Type B pancreatic cell (in vitro differentiated cells): ENCODE measurements around a stretch of chr11.

- PRO-cap, result no peak
Observed at GRCh38 chr11:73400252-73401254, 24.4 kb downstream of the RELT start.

- PRO-cap, result no peak
Observed at GRCh38 chr11:73403000-73403804, 27.0 kb downstream of the RELT start.

DNA sequence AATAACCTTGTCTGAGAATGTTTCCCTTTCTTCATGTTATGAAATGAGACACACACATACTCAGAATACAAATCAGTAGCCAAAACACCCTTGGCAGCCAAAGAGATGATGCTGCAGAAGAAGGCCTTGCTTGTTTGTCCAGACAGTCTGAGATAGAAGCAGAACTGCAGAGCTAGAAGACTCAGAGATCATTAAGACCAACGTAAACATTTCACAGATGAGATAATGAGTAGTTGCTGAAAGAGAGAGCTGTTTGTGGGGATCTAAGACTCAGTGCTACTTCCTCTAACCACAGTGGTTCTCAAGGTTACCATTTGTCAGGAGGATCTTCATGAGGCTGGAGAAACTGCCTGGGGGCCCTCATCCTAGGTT, 38.9 kb downstream of the RELT start:
- PRO-cap, result no peak

GRCh38 chr11:73538227-73539170, 59.4 kb downstream of the FAM168A start:
- PRO-cap, result no peak

- PRO-cap, result no peak
Observed at GRCh38 chr11:73542331-73543055, 55.4 kb downstream of the FAM168A start.

DNA sequence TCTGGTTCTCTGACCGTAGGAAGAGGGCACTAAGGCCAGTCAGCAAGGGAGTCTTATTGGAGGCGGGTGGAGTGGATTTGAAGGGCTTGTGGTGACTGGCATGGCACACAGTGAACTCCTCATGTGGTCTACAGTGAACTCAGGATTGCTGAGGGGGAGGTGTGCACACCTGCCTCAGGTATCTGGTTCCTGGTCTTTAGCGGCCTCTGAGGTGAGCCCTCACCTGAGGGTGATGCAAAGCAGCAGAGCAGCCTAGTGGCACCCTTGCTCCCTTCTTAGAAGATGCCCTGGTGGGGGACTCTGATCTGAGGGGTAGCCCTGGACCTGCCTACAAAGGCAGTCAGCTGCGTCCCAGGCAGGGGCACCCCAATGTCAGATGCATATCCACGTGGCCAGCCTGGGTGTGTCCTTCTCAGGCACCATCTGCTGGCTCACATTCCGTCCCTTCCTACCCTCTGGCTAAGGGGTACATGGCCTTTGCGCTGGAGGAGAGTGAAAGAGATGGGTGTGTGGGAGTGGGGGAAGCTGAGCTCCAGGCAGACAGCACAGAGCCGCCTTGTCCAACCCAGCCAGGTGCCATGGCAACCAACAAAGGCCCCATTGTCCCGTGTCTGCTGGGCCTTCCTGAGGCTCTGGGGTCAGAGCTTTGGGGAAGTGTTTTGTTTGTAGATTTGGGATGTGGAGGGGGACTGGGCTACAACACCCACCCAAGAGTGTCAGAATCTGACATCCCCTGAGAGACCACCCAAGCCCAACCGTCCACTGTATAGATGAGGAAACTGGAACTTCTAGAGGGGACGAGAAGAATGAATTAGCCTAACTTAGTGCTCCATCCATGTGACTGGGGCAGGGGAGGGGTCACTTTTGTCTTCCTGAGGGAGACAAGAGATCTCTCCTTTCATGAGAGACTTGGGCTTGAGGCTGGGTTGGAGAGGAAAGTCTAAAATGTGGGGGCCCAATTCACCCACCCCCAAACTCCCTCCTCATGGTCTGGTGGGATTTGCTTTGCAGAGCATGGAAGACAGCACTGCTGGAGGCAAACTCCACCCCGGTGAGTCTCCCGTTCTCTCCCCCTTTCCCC, 5.9 kb downstream of the PLEKHB1 start:
- PRO-cap, result no peak

DNA sequence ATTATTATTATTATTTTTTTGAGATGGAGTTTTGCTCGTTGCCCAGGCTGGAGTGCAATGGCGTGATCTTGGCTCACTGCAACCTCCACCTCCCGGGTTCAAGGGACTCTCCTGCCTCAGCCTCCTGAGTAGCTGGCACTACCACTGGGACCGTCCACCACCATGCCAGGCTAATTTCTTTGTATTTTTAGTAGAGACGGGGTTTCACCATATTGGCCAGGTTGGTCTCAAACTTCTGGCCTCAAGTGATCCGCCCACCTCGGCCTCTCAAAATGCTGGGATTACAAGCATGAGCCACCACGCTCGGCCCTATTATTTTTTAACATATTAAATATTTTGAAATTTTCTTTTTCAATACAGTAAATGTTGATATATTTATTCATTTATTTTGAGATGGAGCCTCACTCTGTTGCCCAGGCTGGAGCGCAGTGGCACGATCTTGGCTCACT, 5.9 kb downstream of the RAB6A start:
- PRO-cap, result no peak

DNA sequence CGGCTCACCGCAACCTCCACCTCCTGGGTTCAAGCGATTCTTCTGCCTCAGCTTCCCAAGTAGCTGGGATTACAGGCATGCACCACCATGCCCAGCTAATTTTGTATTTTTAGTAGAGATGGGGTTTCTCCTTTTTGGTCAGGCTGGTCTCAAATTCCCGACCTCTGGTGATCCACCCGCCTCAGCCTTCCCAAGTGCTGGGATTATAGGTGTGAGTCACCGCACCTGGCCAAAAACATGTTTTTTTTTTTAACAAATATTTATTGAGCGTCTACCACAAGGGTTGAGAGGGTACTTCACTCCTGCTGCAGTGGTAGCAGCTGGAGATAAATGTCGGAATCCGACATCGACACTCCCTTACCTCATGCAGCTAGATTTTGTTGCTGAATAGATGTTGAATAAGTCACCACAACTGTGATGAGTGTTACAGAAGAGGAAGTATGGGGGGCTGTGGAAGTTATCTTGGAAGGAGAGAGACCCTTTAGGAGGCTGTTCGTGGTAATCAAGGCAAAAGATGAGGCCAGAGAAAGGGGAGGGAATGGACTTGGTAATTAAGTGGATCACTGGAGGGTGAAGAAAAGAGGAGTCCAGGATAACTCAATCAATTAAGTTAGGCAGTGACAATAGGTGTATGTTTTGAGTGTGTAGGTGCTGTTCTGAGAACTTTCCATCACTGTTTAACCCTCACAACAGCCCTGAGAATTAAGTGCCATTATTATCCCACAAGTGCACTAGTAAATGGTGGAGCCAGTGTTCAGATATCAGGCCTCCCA, 1.1 kb downstream of the DNAJB13 start:
- PRO-cap, result no peak

GRCh38 chr11:73964852-73965459, 14.1 kb downstream of the DNAJB13 start:
- PRO-cap, result no peak

GRCh38 chr11:74069047-74069658, 60.3 kb upstream of the UCP3 start:
- PRO-cap, result bidirectional peak, plus-strand start at chr11:74069306, minus-strand start at chr11:74069109

- PRO-cap, result no peak
Observed at GRCh38 chr11:74257903-74258411, 53.5 kb downstream of the P4HA3 start.

DNA sequence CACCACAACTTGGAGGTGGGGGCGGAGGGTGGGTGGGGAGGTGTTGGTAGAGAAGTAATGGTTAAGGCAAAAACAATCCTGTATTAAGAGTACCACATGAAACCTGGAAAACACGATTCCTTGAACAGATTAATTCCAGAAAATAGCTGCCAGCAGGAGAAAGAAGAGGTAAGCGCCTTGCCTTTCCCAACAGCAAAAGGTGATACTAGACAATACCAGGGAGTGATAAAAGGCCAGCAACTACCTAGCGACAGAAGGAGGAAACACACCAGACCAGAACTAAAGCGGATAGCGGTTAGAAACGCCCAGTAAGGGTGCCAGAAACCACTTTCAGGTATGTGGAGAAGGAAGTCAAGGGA, 918 bp downstream of the PGM2L1 start:
- PRO-cap, result no peak

- PRO-cap, result no peak
Observed at GRCh38 chr11:74442830-74444178, 24.0 kb downstream of the KCNE3 start.

DNA sequence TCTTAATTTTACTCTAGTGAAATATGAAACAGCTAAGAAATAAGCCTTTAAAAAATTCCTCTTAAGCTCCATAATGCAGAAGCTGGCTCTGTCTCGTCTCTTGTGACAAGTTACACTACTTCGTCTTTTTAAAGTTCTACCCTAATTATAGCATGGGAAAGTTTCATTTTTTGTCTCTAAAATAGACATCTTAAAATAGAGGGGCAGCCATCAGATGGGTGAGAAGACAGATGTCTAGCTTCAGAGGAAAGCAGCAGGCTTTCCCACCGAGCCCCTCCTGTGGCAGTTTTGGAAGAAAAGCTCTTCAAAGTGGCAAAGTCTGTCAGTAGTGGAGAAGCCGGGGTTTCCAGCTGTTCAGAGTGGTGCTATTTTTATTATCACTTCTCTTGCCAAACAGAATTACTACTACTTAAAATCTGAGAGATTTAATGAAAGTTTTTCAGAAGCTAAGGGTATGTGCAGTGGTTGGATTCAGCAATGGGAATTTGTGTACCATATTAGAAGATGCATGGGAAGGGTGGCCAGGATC, 39.4 kb downstream of the XRRA1 start:
- PRO-cap, result no peak

DNA sequence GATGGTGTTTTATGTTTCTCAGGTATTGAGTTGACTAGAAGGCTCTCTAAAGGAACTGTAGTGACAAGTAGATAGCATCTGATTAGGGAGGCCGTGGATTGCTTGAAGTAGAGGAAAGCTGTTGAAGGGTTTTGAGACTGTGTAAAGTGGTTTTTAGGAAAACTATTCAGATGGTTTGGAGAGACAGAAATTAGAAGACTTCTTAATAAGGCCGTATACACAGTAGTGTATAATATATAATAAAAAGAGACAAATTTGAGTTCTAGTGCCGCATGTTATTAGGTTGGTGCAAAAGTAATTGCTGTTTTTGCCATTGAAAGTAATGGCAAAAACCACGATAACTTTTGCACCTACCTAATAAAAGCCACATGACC, 2.9 kb downstream of the SPCS2 start:
- PRO-cap, result no peak

GRCh38 chr11:75133878-75134635, 16.9 kb upstream of the SLCO2B1 start:
- PRO-cap, result no peak

- PRO-cap, result no peak
Observed at GRCh38 chr11:75151264-75151754, 402 bp downstream of the SLCO2B1 start.

- PRO-cap, result no peak
Observed at GRCh38 chr11:75263706-75264178, 23.2 kb downstream of the TPBGL start.

DNA sequence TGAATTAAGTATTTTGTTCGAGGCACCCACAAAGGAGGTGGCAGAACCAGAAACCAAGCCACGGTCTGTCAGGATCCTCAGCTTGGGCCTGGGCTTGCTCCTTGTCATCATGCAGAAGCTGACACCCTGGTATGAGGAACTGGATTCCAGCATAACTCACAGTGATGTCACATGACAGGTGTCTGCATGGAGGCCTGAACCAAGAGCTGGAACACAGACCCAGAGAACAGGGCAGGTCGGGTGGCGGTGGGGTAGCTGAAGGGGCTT, 18.7 kb upstream of the RPS3 start:
- PRO-cap, result no peak

GRCh38 chr11:75559066-75559908, 2.8 kb upstream of the SERPINH1 start:
- PRO-cap, result no peak